Amniotic epithelial cell (primary cell): ENCODE results near the genes DCLK2, FHIP1A and FBXW7.

- RRBS = no CpG with 5 or more reads among the region's 1 CpG
Measured at GRCh38 chr4:149050272-149050574, 608.0 kb upstream of the NR3C2 start.

DNA sequence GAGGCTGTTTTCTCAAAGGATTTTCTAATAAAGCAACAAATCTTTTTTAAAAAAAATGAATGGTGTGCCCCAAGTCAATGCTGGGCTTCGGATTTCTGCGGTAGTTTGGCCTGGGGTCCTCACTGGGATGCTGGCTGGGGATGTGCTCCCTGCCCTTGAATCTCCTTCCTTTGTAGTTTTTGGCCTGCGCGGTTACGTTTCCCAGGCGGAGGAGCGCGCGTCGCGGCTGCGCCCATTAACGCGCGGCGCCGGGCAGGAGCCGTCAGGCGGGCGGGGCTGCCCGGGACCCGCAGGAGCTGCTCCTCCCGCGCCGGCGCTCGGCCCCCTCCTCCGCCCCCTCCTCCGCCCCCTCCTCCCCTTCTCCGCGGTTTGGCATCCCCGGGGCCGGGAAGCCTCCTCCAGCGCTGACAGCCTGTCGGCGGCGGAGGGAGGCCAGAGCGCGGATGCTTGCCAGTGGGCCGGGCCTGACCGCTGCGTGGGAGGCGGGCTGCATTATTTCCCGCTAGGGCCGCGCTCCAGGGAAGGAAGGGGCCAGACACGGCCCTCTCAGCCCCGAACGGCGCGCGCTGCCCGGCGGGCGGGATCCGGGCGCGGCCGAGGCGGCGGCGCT, at the start of gene DCLK2:
Gene DCLK2 (plus strand): TSS at position 534 of the 610 bp plus-strand sequence.
- RRBS = 5% methylated on average over 10 of the region's 62 CpGs

DNA sequence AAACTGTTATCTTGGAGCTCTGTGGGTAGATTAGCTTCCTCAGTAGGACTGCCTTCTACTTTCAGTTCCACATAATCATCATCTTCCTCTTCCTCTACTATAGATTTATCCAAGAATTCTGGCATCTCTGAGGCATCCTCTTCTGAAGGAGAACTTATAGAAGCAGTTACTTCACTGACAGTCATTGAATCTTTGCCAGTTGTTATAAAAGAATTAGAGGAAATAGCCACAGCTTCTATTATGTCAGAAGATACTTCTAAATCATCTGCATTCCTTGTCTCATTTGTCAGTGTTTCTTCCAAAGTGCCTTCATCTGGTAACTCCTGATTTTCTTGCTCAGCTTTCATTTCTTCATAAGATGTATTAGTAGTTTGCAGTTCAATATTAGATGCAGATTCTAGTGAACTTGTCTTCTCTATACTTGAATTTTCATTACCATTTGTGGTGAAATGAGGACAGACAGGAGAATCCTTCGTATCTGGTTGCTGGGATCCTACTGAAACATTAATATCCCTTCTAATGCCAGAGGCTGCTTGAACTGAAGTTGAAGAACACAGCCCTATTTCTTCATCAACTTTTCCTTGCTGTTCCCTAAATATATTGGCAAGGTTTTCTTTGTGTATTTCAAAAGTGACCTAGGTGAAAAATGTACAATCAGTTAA, 162.6 kb downstream of the LRBA start:
- RRBS = no CpG with 5 or more reads among the region's 1 CpG

DNA sequence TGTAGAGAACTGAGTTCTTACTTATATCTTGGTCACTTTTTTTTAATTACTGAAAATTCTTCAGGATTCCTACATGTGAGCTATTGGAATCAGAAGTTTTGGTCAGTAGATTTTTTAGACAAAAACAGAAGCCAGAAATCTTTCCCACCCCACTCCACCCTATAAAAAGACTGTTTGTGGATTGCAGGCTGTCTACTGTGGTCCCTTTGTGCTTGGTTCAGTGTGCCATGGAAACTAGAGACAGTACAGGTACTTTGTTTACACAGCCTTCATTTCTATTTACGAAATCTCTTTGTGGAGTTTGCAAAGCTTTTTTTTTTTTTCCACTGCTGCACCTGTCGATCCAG, 20.1 kb upstream of the LRBA start:
- RRBS = no CpG with 5 or more reads among the region's 2 CpGs

DNA sequence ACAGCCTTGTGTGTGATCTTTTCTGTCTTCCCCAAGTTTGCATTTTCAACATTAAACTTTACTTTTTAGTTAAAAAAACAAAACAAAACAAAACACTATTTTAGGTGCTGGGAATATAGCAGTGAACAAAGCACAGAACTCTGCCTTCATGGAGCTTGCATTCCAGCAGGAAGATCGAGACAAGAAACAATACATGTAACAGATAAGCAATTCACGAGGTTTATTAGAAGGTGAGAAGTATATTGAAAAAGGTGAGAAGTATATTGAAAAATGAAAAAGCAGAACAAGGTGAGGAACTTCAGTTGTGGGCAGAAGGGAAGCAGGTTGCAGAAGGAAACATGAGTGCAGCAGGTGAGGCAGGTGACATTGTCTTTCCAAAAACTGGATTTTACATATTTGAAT, 68.5 kb downstream of the RPS3A start:
- RRBS = no CpG with 5 or more reads among the region's 2 CpGs

- RRBS = no CpG with 5 or more reads among the region's 1 CpG
Measured at GRCh38 chr4:151221916-151222615, 54.9 kb upstream of the PRSS48 start.

DNA sequence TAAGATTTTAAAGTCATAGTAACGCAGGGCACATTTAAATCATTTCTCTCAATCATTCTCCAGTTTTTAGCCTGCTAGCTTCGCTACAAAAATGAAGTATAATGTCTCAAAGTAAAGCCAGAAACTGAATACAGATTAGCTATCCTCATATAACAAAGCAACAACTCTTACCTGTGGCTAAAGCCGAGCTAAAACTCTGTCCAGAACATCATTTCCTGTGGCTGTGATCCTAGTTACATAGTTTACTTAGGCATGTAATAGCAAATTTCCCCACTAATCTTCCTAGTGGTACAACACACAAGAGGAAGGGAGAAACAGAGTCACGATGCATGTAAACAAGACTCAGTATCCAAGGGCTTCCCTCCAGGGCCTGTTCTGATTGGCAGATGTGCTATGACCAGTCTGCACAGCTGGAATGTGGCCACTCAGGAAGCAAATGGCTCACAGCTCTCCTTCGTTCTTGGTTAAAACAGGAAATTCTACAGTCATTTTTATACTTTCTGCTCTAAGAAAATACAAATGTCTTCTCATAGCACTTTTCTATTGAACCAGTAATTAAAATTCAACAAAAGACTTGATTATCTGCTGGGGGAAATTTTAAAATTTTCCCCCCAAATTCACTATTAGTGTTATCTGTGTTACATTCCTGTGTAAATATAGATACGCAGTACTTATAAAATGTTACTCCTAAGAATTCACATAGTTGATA, 49.2 kb upstream of the PRSS48 start:
- RRBS = no CpG with 5 or more reads among the region's 6 CpGs

GRCh38 chr4:151251638-151252795, 24.9 kb upstream of the PRSS48 start:
- RRBS = no CpG with 5 or more reads among the region's 3 CpGs

DNA sequence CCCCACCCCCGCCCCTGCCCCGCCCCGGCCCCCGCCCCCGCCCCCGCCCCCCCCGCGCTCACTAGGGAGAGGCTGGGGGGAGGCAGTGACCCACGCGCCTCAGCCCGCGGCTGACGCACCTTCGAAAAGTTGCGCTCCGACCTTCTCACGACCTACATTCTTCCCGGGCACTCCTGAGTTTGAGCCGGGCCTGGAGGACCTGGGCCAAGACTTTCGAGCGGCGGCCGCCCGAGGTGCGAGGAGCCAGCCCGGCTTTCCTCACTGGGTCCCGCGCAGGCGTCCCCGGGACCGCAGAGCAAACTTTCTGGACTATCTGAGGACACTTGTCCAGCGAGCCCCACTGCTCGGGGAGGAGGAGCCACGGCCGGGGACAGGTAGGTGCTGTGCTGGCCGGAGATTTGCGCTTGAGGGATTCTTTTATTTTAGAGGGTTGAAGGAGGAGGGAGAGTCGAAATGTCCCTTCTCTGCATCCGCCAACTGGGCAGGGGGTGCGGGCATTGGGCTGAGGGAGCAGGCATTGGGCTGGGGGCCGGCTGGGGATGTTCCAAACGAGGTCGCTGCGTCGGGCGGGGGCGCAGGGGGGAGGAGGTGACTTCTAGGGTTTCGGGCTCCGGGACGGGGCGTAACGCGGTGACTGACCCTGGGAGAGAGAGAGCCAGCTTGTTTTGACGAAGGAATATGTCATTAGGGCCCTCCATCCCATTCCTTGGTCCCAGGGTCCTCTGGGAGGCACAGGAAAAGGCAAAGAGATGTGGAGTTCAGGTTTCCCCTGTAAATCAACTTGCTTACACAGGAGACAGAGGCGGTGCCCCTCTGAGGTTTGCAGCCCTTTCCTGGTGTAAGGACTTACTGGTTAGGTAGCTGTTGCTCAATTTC, at the start of gene FHIP1A:
Gene FHIP1A (plus strand): TSS at position 85 of the 876 bp plus-strand sequence.
- RRBS = 5% methylated on average over 18 of the region's 55 CpGs

DNA sequence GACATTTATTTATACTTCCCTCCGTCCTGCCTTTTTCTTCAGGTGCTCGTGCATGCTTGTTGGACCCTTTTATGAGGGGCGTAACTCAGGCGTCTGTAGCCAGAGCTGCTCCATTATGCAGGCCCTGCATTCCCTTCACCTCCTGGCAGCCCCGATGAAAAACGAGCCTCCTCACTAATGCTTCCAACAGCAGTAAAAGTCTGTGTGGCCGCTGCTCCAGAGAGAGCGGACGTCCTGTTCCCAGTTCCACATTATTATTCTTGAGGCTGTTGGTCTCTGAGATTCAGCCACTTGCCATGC, 101.2 kb downstream of the GATB start:
- RRBS = no CpG with 5 or more reads among the region's 9 CpGs

- RRBS = no CpG with 5 or more reads among the region's 13 CpGs
Measured at GRCh38 chr4:151687831-151688527, 72.8 kb downstream of the GATB start.

GRCh38 chr4:151806598-151806902, 45.7 kb upstream of the GATB start:
- RRBS = no CpG with 5 or more reads among the region's 5 CpGs

- RRBS = no CpG with 5 or more reads among the region's 5 CpGs
Measured at GRCh38 chr4:151951750-151952071, 190.9 kb upstream of the GATB start.

DNA sequence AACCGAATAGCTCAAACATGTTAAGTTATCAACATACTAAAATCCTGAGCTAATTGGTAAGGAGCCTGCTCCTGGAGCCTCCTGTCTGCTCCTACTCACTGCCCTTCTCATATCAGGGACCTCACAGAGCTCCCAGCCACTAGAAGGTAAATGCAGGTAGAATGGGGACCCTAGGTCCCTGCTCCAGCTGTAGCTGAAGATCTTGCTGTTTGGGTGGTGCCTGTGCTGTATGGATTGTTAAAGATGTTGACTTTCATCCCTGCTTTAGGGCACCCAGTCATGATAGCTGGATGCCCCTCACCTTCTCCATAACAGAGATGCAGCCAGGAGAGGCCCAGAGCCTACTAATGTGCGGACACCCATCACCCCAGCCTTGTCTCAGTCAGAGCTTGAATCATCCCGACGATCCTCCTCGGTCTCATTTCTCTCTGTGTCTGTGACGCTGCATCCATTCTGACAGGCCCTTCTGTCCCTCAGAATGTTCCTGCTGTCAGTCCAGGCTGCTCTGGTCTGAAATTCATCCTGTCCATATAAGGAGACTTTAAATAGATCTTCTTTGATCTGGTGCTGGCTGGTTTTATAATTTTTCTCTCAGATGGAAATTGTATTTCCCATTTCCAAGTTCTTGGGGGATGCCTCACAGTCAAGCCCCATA, 341.7 kb upstream of the GATB start:
- RRBS = no CpG with 5 or more reads among the region's 6 CpGs

- RRBS = no CpG with 5 or more reads among the region's 11 CpGs
Measured at GRCh38 chr4:152243803-152244321, 292.0 kb downstream of the FBXW7 start.

DNA sequence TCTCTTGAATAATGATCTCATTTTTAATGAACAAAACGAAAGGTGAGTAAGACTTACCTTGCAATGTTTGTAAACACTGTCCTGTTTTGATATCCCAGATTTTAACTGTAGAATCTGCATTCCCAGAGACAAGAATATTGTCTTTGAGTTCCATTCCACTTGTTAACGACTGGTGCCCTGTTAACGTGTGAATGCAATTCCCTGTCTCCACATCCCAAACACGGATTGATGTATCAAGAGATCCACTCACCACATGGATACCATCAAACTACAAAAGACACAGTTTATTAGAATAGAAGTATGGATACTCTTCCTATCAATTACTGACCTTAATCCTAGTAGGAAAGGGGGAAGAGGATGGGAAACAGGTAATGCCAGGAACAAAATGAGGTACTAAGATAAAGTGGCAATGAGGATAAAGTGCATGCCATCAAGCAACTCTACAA, 211.7 kb downstream of the FBXW7 start:
- RRBS = no CpG with 5 or more reads among the region's 4 CpGs

DNA sequence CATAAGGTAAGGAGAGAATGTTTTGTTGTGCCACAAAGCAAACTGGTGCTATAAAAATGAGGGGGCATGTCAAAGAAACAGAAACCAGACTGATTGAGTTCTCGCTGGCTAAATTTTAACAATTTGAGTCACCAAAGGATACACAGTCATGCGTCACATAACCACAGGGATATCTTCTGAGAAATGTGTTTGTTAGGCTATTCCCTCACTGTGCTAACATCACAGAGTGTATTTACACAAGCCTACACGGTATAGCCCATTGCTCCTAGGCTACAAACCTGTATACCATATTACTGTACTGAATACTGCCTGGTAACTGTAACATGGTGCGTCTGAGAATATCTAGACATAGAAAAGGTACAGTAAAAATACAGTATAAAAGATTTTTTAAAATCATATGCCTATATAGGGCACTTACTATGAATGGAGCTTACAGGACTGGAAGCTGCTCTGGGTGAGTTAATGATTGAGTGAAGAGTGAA, 50.1 kb downstream of the FBXW7 start:
- RRBS = no CpG with 5 or more reads among the region's 4 CpGs

GRCh38 chr4:152532096-152533166, 3.5 kb downstream of the FBXW7 start:
- RRBS = no CpG with 5 or more reads among the region's 13 CpGs

DNA sequence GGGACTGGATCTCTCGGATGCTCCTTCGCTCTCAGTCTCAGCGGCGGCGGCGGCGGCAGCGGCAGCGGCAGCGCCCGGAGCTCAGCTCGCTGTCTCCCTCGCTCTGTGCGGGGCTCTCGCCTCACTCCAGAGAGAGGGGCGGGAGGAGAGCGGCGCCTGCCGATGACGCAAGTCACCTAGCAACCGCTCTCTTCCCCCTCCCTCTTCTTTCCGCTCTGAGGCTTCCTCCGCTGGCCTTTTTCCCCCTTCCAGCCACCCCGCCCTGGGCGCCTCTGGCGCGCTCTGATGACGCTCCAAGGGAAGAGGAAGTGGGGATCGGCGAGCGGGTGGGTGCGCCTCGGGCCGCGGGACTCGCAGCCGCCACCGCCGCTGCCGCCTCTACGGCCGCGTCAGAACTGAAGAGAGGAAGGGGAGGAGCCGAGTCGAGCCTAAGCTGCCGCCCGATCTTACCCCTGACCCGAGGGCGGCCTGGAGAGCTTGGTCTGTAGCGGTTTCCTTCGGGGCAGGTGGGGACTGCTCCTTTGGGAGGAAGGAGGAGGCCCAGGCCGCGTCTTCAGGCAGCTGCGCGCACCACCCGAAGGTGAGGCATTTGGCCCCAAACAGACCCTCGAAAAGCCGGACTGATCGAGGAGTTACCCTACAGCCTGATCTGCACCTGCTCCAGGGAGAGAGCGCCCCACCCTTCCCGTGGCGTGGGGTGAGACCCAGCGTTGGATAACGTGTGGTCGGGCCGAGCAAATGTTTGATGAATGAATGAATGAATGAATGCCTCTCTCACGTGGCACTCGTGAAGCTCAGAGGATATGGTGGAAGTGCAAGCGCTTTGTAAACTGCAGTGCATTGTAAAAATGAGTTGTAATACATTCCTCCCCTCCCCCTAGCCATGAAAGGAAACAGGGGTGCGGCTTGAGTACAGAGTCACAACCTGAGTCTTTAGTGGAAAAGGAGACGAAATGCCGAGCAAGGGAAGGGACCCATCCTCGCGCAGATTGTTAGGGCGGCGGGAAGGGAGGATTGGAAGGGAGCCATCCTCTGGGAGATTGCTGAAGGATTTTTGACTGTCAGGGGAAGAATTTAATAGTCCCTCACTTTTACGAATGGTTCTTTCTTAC, at the start of gene FBXW7:
Gene FBXW7 (minus strand): TSS at position 134 of the 1,112 bp plus-strand sequence.
- RRBS = no CpG with 5 or more reads among the region's 77 CpGs